ENCODE data around the genes DPYSL3, MARCOL and PCYOX1L.

- PRO-cap, 2 experiments = no peak in any of the 2 experiments
These were observed 997 bp upstream of the NR3C1 start for GRCh38 chr5:143404643-143404723.

DNA sequence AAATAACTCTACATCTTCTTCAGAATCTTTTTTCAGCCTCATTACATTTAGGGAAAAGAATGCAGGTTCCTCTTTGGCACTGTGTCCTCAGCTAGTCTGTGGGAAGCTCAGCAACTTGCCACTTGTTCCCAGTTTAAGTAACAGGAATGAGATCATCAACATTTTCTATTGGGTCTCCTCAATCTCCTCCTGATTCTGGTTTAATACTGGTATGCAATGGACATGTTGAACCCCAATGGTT lies 78.3 kb upstream of the HMHB1 start:
- PRO-cap, 2 experiments = no peak in any of the 2 experiments

- PRO-cap, 2 experiments = no peak in any of the 2 experiments
These were observed 334.5 kb downstream of the PRELID2 start for GRCh38 chr5:145500646-145501056.

DNA sequence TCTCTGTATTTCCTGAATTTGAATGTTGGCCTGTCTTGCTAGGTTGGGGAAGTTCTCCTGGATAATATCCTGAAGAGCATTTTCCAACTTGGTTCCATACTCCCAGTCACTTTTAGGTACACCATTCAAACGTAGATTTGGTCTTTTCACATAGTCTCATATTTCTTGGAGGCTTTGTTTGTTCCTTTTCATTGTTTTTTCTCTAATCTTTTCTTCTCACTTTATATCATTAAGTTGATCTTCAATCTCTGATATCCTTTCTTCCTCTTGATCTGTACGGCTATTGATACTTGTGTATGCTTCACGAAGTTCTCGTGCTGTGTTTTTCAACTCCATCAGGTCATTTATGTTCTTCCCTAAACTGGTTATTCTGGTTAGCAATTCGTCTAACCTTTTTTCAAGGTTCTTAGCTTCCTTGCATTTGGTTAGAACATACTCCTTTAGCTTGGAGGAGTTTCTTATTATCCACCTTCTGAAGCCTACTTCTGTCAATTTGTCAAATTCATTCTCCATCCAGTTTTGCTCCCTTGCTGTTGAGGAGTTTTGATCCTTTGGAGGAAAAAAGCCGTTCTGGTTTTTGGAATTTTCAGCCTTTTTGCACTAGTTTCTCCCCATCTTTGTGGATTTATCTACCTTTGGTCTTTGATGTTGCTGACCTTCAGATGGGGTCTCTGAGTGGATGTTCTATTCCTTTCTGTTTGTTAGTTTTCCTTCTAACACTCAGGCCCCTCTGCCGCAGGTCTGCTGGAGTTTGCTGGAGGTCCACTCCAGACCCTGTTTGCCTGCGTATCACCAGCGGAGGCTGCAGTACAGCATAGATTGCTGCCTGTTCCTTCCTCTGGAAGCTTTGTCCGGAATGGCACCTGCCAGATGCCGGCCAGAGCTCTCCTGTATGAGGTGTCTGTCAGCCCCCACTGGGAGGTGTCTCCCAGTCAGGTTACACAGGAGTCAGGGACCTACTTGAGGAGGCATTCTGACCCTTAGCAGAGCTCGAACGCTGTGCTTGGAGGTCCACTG lies 188.8 kb downstream of the PRELID2 start:
- PRO-cap, 2 experiments = no peak in any of the 2 experiments

GRCh38 chr5:146059171-146060370 lies 45.8 kb downstream of the PLAC8L1 start:
- PRO-cap, 2 experiments = no peak in any of the 2 experiments

GRCh38 chr5:146289800-146290562 lies 48.7 kb upstream of the POU4F3 start:
- PRO-cap, 2 experiments = no peak in any of the 2 experiments

DNA sequence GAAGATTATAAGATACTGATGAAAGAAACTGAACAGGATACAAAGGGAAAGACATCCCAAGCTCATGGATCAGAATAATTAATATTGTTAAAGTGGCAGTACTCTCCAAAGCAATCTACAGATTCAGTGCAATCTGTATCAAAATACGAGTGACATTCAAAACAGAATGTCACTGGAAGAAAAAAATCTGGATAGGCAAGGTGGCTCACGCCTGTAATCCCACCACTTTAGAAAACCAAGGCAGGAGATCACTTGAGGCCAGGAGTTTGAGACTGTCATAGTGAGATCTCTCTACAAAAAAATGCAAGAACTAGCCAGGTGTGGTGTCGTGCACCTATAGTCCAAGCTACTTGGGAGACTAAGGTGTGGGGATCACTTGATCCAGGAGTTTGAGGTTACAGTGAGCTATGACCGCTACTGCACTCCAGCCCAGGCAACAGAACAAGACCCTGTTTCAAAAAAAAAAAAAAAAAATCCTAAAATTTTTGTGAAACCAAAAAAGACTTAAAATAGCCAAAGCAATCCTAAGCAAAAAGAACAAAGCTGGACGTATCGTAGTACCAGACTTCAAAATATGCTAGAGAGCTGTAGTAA lies 28.6 kb downstream of the GPR151 start:
- PRO-cap, 2 experiments = no peak in any of the 2 experiments

DNA sequence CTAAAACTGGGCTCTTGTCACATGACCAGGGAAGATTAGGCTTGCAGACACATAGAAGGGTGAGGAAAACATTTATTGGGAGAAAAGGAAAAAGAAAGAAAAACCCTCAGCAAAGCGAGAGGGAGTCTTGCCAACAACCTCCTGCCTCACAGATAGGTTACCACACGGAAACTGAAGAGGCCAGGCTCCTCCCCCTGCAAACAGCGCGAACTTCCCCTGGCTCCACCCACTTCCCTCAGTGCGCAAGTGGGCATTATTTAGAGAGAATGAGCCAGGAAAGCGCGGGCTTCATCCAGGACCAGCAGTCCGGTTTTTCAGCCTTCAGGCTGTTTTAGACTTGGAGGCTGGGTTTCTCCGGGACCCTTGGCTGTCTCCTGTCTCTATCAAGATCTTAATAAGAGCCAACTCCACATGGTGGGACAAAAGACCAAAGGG lies 70.3 kb downstream of the STK32A start:
- PRO-cap, 2 experiments = no peak in any of the 2 experiments

DNA sequence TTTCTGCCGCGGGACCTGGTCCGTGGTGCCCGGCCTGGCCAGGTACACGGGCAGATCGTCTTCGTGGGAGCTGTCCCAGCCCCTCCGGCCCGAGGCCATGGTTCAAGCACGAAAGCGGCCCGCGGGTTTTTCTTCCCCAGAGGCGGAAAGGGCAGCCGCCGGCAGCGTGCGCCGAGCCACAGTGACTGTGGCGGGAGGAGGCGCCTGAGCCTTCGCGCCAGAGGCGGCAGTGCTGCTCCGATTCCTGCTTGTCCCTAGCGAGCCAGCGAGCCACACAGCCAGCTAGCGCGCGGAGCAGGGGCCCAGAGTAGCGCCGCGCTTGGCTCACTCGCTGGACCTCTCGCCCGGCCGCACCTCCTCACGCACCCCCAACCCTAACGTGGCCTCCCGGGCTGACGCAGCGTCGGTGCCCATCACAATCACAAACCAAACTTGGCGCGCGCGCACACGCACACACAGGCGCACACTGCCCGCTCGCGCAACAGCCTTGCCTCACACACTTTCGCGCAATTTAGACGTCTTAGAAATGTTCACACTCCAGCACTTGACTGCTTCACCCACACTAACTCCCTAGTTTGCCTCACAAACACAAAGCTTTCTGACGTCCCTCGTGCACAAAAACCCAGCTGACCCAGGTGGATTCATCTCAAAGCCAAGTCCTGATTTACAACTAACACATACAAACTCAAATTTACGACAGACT lies at the start of gene DPYSL3:
DPYSL3 (minus strand) TSS at position 309 of the 703 bp plus-strand sequence.
- PRO-cap, 2 experiments = no peak in any of the 2 experiments

GRCh38 chr5:148070169-148070618 lies 6.4 kb downstream of the SPINK5 start:
- PRO-cap, 2 experiments = no peak in any of the 2 experiments

- PRO-cap, 2 experiments = no peak in any of the 2 experiments
These were observed 22.4 kb downstream of the SPINK5 start for GRCh38 chr5:148086159-148086632.

DNA sequence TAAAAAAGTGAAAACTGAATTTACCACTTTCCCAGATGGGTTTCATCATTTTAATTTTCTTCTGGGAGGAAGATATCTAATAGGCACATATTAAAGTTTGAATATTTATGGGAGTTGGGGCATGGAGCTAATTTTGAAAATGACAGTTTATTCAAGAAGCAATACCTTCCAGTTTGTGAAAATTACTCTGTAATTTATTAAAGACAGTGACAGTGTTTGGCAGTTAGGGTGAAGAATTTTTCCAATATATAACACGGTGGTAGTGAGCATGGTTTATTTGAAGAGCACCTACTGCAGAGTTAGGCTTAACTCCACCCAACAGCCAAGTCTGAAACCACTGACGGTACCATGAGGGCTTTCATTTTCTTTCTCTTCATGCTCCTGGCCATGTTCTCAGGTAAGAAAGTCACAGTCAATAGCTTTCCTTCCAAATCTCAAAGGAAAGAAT lies at the start of gene MARCOL:
MARCOL (plus strand) TSS at position 276 of the 448 bp plus-strand sequence.
- PRO-cap, 2 experiments = no peak in any of the 2 experiments

DNA sequence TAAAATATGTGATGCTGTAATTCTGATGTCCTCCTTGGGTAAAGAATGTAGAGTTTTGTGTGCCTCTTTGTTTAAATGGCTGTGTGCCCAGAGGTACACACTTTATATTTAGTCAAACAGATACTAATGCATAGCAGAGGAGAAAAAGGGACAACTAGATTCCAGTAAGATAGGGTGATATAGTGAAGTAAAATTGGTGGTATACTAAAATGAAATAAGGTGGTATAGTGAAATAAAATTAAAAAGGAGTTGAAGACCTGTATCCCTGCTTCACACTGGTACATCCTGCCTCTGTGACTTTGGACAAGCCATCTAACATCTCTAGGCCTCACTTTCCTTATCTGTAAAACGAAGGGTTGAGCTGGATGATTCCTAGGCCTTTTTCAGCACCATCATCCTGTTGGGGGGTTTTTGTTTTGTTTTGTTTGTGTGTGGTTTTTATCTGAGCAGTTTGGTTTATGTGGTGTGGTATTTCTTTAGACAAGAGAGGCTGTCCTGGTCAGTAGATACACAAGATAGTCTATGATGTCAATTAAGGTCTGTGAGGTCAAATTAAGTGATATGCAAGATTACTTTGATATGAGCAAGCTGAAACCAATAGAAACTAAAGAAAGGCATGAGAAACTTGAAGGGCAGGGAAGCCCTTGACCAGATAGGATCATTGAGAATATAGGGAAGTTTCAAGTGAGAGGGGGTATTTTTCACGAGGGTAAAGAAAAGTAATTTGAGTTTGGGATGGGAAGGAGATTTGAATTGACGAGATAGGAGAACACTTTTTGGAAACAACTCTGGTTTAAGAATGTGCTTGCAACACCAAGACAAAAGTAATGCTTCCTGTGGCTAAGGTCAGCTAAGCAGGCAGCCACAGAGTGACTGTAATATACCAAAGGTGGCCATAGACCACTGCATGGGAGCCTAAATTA lies 1.7 kb downstream of the FBXO38 start:
- PRO-cap, 2 experiments = no peak in any of the 2 experiments

DNA sequence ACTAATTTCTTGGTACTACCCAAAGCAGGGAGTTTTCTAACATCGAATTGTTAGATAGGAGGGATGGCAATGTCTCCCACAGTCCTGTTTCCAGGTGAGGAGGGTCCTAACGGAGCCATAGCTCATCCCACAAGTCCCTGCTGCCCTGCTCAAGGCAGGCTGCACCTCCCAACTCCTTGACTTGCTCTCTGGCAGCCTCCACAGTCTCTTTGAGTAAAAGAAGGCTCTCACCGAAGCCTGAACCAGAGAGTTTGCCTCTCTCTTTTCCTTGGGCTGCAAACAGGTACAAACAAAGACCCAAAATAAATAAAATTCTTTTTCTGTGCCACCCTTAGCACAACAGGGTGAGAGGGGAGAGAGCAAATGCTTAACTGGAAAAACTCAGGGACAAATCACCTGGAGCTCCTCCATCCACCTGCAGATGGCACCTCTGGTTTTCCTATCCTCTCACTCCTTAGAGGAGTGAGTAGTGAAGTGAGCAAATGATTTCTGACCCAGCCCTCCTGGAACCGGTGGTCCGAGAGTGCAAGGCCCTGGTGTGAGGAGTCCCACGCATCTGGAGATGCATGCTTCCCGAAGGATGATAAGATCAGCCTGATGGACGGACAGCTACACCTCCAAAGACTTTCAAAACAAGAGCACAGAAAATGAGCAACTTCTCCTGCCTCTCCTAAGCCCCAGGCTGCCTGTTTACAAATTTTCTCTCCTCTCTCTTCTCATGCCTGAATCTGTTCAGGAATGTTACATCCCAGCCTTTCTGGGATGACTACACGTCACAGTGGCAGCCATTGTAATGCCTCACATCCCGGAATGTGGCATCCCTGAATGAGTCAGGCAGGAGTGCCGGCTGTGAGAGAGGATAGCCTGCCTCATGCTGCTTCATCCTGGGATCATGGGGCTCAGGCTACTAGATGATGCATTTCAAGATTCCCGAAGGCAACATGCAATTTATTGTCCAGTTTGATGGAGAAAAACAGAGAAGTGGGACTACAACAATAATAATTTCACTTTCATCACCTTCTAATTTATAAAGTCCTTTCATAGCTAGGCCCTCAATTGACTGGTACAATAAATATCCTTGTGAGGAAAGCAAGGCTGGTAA lies 86.4 kb downstream of the ADRB2 start:
- PRO-cap, 2 experiments = no peak in any of the 2 experiments

- PRO-cap, 2 experiments = no peak in any of the 2 experiments
These were observed 76.2 kb downstream of the SH3TC2 start for GRCh38 chr5:148986493-148987160.

GRCh38 chr5:149332535-149332944 lies 12.8 kb upstream of the GRPEL2 start:
- PRO-cap, 2 experiments = no peak in any of the 2 experiments

- PRO-cap, 2 experiments = no peak in any of the 2 experiments
These were observed 2.2 kb upstream of the PCYOX1L start for GRCh38 chr5:149355438-149356257.

GRCh38 chr5:149357448-149358345 lies at the start of gene PCYOX1L:
Gene PCYOX1L, plus strand, starts transcription at chr5:149358046.
- PRO-cap, 2 experiments = peak in 2 of 2 experiments; most common plus-strand start chr5:149358037 (in 2)

GRCh38 chr5:149378327-149378804 lies 726 bp downstream of the IL17B start:
- PRO-cap, 2 experiments = no peak in any of the 2 experiments

DNA sequence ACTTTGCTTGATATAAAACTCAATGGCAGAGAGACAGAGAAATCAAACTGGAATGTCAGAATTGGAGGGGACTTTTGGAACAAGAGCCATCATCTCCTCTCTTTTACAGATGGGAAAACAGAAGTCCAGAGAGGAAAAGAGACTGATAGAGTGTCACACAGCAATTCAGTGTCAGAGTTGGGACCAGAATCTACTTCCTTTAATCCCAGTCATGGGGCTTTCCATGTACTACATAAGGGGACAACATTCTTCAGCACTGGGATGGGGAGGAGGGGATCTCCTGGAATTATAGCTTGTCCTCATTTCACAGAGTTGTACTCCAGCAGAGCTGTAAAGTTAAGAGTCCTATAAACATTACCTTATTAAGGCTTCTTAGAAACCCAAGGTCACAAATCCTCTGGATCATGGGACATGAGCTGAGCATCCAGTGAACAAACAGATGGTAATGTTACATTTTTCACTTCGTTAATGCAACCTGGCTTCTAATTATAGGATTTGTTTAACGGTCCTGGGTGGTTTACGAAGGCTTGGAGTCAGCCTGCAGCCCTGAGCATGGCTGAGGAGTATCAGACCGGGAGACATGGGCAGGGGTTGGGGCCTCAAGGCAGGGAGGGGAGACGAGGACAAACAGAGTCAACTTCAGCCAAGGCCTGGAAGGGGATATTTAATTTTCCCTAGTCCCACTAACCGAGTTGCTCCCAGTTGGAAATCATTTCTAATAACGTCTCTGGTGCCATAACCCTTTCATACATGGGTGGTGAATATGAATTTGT lies 10.5 kb upstream of the IL17B start:
- PRO-cap, 2 experiments = no peak in any of the 2 experiments